ENCODE measurements around a stretch of chr4.

DNA sequence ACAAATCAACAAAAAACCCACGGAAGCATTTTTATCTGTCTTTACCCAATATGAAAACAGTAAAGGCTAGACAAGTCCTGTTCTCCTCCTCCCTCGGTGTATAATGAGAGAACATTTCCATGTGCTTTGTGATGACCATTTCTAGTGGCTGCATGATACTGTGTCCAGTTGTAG is 22.6 kb downstream of the GAB1 start:
- PRO-cap, 2 experiments: no peak in any of the 2 experiments

DNA sequence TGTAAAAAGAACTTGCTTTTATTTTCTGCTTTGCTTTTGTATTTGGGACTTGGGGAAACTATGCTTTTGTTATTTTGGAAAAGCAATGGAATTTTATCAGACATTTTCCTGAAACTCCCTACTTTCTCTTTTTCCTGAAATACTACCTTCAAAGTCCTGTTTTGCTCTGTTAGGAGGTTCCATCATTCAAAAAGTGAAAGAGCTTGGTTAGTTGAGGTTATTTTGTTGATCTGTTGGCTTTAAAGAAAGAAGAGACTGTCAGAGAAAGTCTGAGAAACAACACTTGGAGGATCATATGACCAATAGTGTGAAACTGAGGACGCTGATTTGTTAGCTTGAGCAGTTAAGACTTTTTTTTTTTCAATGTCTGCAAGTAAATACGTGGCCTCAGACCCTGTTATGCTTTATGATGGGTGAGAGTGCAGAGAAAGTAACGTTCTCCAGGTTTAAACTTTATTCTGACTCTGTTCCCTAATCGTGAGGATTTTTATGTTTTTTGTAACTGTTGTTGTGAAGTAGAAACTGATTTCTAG is 45.8 kb downstream of the GAB1 start:
- PRO-cap, 2 experiments: no peak in any of the 2 experiments

DNA sequence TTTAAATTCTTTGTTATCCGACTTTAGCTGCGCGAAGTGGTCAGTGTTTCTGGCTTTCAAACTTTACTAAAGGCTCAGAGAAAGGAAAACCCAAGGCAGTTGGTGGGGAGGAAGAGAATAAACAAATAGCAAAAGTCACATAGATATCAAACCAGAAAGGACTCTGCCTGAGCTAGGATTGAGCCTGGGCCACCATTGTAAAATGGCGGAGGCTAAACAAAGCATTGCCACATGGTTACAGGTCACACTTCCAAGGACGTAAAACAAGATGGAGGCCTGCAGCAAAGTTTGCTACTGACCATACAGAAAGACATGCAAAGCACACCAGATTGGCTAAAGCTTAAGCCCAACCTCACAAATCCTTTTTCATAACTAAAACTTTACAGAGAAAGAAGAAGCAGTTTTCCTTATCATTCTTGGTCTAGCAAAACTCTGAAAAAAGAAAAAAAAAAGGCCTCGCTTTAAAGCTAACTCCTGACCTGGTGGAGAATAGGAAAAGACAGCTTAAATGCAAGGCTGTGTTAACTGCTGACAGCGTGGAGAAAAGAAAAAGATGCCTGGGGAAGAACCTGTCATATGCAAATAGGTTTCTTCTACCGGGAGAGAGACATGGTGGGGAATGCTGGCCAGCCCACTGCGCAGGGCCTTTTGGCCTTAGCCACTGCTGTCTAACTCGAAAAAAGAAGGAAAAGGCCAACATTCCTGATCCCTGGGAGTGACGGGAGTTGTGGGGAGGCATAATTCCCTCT is 81.8 kb upstream of the SMARCA5 start:
- PRO-cap, 2 experiments: no peak in any of the 2 experiments

DNA sequence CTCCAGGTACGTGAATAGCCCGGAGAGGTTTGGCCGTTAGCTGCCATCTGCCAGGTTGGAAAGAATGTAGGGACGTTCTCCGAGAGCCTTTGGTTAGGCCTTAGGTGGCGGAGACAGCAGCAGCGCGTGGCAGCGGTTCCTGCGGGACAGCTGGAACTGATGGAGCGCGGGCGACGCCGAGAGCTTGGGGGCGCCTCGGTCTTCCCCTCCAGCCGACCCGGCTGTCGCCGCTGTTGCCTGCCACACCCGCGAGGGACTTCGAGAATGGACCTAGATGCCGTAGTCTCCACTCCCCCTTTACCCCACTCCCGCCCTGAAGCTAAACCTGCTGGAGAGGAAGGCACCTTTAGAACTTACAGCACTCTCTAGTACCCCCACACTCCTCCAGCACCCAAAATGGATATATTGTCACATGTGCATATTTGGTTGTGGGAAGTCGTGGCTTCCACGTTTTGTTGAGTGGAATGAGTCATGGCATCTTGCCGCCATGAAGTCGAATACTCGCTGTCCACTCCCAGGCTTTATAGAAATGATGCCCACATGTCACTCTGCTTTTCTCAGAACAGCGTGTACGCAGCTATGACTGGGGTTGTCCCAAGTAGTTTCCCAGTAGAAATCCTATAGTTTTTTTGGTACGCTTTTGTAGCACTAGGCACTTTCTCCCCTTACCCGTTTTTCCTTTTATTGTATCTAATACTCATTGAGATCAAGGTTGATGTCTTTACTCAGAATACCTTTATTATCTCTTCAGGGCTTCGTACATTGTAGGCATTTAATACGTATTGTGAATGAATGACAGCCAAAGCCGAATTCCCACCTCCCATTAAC is 517 bp downstream of the ABCE1 start:
- PRO-cap, 2 experiments: no peak in any of the 2 experiments

DNA sequence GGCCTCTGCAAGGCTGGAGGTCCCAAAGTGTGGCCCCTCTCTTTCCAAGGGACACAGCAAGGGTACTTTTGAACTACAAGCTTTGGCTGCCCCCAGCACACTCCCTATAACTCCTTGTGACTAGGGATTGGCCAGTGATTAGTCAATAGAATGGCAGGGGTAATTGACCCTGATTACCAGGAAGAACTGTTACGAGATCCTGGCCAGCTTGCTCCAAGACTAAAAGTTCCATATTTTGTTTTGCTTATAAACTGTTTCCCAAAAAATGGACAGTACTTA is 42.4 kb upstream of the SMAD1 start:
- PRO-cap, 2 experiments: no peak in any of the 2 experiments

DNA sequence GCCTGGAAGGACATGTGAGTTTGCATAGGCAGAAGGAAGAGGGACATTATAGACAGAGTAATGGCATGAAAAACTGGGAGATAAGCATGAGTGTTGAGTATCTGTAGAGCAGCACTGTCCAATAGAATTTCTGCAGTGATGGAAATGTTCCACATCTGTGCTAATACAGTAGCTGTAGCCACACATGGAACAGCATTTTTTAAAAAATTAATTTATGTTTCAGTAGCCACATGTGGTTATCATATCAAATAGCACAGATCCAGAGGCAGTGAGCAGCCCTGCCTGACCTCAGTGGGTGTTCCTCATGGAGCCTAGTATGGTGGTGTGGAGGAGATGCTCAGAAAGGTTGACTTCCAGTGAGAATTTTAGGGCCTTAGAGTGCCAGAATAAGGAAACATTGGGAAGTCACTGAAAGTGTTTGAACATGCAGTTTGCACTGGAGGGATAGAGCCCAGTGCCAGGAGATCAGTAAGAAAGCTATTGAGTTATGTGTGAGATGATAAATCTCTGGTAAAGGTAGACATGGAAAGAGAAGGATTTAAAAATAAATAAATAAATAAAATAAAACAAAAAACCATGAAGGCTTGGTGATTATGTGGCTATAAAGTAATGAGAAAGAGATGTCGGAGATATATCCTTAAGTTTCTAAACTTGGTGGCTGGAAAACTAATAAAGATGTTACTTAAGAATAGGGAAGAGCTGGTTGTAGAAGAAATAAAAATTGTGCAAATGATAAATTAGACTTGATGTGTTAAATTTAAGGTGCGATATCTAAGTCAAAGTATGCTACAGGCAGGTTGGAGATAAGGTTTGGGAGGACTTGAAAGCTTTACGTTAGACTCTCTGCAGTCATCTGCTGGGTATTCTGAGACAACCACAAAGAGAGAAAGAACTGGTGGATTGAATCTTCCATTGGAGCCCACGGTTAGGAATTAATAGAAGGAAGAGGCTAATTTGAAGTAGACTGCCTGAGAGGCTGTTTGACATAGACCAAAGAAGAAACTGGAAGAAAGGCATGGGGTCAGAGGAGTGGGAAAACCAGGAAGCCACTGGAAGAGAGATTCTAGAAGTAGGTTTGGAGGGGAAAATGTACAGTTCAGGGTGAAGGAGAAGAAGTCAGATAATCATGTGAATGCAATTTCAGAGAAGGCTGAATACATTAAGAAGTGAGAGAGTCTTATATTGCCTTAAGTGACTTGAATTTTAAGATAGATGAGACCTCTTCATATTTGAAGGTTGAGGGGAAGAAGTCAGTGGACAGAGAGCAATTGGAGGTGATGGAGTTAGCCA is 7.7 kb downstream of the SMAD1 start:
- PRO-cap, 2 experiments: no peak in any of the 2 experiments

DNA sequence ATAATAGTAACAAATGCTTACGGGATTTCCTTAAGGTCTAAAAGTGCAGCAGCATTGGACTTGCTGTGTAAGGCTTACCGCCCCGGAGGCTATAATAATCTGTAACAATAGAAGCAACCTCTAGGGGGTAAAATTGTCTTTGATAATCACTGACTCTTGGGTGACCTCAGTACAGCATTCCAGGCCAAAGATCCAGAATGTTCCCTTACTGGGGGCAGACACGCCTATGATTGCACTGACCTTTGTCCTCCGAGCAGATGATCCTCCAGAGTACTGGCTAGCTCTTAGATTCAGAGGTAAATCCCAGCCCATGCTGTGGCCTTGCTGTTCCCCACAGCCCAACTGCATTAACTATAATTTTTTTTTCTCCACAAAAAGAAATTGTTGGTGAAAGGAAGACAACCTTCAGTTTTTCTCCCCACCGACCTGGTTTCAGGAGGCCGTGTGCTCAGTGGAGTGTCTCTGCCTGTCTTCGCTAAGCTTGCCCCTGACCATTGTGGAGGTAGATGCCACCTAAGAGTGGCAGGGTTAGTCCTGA is 16.6 kb downstream of the LSM6 start:
- PRO-cap, 2 experiments: no peak in any of the 2 experiments

GRCh38 chr4:146407396-146408586 is 113.9 kb downstream of the SLC10A7 start:
- PRO-cap, 2 experiments: no peak in any of the 2 experiments

- PRO-cap, 2 experiments: no peak in any of the 2 experiments
Observed at GRCh38 chr4:146579895-146580280, 58.1 kb upstream of the SLC10A7 start.

DNA sequence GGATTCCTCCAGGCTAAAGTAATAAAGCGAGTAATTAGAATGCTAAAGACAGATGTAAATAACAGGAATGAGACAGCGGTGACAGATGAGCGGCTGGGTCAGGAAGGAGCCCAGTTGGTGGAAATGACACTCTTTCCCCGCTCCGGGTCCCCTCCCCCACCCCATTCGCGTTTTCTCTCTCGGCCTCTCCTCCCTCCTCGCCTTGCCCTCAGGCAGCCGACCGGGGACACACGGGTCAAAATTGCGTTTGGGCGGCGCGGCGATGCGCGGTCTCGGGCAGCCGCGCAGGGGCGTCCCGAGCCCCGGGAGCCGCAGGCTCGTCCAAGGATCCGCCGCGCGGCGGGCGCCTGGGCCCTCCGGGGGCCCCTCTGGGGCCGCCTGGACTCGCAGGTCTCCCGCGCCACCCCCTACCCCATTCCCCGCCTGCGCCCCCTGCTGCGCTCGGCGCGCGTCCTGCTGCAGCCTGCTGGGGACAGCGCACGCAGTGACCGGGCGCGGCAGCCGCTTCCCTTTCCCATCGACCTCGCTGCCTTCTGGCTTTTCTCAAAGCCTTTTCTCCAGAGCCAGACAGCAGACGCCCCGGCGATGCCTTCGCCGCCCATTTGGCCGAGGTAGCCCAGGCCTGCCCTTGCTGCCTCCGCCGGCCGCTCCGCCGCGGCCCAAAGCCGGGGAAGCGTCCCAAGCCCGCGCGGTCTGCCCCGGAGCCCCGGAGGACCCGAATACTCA is 16.3 kb downstream of the POU4F2 start:
- PRO-cap, 2 experiments: no peak in any of the 2 experiments

- PRO-cap, 2 experiments: no peak in any of the 2 experiments
Observed at GRCh38 chr4:147117267-147117804, 171.7 kb upstream of the TTC29 start.

GRCh38 chr4:147680825-147681368 is 3.1 kb downstream of the PRMT9 start:
- PRO-cap, 2 experiments: no peak in any of the 2 experiments

- PRO-cap, 2 experiments: no peak in any of the 2 experiments
Observed at GRCh38 chr4:147731155-147731826, 597 bp upstream of the ARHGAP10 start.

GRCh38 chr4:147733537-147734531 is 1.9 kb downstream of the ARHGAP10 start:
- PRO-cap, 2 experiments: peak in 2 of 2 experiments; most common plus-strand start chr4:147734290 (in 2); most common minus-strand start chr4:147734092 (in 2)

DNA sequence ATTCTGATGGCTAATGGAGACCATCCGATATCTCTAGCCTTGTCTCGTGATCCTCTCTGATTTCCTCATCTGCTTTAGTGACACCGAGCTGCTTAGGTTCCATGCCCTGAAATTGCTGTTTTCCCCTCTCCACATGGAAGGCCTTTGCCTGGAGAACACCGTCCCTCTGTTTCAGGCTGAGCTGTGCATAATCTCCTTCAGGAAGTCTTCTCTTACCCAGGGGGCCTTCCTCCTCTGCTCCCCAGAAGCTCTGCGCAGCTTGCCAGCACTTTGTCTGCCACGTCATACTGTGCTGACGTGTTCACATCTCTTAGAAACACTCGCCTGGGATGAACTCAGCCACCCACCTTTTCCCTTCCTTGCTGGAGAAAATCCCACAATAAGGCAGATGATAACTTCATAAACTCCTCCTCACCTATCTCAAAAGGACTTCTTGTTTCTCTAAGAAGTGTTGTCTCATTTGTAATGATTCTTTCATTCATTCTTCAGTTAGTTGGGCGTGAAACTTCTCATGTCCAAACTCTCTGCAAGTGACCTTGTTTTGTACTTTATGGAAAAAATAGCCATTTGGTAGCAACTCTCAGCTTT is 110.7 kb downstream of the ARHGAP10 start:
- PRO-cap, 2 experiments: no peak in any of the 2 experiments

DNA sequence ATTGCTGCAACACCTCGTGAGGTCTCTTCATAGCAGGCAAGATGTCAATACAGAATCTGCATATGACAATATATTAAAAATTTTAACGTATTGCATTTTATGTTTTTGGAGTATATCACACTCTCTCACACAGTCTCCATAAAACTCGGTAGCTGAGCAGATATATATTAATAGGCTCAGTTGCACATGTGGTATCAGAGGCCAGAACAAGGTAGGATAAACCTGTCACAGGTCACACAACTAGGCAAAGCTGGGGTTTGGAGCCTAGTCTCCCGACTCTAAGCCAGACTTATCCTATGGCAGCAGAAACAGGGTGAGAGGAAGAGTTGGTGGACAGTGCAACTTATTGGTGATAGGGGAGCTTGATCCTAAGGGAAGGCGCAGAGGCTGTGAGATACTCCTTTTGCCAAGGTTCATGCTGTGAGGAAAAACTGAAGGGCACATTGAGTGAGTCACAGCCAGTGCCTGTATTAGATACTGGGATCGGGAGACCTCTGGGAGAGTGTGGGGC is 195.6 kb downstream of the ARHGAP10 start:
- PRO-cap, 2 experiments: no peak in any of the 2 experiments

DNA sequence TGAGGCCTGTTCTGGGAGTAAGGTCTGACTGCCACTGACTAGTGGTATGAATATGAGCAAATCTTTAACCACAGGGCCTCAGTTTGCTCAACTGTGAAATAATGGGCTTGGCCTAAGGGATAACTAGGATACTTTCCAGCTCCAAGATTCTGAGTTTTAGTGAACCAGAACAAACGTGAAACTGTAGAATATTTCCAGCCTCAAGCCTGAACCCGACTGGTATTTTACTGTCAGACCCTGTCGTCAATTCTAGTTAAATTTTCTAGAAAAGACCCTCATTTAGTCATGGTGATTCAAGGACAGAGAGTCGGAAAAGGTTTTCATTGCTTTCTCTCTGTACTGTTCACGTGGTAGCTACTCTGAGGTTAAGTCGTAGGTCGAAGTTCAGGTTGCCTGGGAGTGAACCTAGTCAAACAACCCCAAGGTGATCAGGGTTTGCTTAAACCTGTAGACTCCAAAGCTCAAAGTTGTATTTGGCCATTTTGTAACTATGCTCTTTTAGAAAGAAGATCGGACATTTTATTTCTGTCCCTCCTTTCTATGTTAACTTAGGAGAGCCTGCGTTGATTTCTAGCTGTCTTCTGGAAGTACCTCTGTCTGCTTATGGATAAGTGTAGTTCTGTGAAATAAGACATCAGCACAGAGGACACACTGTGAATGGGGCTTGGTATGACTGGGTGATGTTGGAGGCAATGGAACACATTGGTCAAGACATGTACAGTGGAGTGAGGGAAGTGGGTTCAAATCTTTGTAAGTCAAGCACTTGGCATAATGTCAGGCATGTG is 283.6 kb downstream of the ARHGAP10 start:
- PRO-cap, 2 experiments: no peak in any of the 2 experiments

GRCh38 chr4:148162280-148163201 is 279.7 kb downstream of the NR3C2 start:
- PRO-cap, 2 experiments: no peak in any of the 2 experiments

DNA sequence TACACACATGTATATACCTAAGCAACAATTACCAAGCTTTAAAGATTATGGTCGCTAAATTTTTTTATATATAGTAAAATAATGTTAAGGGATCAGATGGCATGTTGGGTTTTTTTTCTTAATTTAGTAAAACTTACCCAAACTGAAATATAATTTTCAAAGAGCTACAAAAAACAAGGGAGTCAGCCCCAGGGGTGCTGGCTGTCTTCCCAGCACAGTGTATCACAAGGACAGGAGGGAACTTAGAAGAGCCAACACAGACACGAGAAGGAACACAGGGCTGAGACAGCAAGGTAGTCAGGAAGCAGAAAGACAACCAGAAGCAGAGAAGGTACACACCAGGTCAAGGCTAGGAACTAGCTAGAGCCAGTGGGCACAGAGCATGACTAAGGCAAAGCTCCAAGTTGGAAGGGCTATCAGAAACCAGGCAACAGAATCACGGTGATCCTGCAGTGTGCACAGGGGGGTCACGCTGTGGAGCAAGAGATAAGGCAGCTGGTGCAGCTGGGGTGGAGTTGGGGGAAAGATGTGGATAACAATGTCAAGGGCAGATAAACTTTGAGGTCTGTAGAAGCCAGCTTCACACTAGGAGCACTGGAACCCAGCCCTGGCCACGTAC is 168.7 kb downstream of the NR3C2 start:
- PRO-cap, 2 experiments: no peak in any of the 2 experiments

- PRO-cap, 2 experiments: no peak in any of the 2 experiments
Observed at GRCh38 chr4:148434081-148434577, 8.1 kb downstream of the NR3C2 start.